A375 (cell line): ENCODE measurements around the genes FASN and SECTM1.

GRCh38 chr17:82013321-82013749 lies 9.3 kb downstream of the CENPX start:
- RAMPAGE, long total RNA = no peak

DNA sequence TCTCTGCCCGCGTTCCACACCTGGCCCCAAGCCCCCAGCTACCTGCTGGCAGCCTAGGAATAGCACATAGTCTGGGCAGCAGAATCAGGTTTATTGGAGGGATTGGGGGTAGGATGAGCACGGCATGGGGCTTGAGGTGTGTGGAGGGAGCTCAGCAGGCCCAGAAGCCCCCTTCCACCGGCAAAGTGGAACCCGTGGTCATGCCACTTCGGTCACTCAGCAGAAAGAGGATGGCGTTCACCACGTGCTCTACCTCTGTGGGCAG lies 1.8 kb downstream of the DCXR start:
- RAMPAGE, long total RNA = no peak

DNA sequence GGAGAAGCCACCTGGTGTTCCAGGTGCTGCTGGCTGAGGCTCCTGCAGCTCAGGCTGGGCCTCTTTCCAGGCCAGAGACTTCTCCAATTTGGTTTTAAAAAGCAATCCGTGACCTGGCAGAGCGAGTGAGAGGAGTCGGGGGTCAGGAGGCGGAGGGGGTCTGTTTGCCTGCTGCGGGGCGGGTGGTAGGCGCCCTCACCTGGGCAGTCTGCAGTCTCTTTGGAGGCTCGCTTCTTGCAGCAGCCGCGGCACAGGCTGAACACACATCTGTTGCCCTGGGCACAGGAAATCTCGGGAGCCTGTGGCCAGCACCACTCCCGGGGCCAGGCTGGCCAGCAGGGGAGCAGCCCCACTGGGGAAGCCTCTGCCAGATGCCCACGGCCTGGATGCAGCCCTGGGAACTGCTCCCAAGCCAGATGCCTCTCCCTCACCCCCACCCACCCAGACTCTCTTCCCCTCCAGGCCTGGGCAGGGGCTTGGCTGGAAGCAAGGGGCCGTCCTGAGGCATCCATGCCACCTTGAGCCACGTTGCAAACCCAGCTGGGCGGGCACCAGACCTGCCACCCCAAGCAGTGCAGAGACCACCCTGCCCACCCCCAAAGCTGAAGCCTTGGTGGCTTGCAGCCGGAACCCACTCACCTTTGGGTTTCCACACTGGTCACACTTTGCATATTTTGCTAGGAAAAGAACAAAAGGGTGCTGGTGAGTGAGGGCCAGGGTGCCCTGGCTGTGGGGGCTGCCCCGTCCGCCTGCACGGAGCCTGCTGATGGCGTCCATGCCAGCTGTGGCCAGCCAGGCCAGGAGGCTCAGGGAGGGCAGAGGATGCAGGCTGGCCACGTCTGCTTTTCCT lies 6.7 kb downstream of the GPS1 start:
- RAMPAGE, long total RNA = no peak

DNA sequence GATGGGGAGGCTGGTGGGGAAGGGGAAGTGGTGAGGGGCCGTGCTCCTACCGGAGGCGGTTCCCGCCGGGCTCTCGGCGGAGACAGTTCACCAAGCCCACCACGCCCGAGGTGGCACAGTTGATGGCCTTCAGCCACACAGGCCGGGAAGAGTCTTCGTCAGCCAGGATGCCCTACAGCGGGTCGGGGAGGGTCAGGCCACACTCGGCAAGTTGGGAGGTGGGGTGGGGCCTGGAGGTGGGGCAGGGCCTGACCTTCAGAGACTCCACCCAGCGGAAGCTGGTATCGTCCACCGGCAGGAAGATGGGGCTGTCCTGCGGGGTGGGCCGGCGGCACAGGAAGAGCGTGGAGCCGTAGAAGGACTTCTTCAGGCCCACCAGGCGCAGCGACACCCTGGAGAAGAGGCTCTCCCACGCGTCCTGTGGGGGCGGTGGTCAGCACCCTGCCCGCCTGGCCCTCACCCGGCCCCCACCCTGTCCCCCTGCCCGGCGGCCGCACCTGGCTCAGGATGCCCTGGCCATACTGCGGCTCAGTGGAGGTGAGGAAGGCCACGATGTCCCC lies 13.0 kb downstream of the FASN start:
- RAMPAGE, long total RNA = no peak

DNA sequence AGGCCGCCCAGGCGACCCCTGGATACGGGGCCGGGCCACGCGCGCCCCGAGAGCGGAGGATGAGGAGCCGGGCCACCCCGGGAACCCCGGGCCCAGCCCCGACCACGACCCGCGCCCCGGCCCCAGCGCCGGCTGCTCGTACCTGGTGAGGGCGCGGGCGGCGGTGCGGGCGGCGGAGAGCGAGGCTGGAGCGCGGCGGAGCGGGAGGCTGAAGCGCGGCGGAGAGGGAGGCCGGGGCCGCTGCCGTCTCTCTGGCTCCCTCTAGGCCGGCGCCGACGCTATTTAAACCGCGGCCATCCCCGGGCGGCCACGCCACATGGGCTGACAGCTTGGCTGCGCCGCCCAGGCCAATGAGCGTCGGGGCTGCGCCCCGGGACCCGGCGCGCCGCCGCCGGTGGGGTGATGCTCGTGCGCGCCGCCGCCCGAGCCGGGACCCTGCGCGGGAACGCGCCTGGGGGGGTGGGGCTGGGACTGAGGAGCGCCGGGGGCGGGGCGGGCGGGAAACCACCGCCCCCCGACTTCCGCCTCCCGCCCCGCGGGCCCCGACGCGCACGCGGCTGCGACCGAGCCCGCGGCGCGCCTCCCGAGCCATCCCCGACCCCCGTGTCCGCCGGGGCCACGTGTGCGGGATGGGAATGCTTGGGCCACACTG lies at the start of gene FASN:
Gene FASN, minus strand, starts transcription at position 258 of the 652 bp plus-strand sequence.
- RAMPAGE, long total RNA = no peak

DNA sequence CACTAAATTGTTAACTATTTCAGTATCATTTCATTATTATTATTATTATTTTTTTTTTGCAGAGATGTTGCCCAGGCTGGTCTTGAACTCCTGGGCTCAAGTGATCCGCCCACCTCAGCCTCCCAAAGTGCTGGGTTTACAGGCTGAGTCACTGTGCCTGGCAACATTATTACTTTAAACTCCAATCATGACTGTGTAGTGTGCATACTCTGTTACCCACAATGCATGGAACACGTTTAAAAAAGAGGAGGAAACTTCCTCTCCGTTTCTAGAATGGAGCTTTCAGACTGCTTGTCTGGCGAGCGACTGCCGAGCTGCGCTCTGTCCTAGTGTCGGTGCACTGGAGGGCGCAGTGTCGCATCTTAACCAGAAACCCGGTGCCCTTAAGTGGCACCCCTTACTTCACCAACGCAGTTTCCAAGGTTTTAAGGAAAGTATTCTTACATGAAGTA lies 22.1 kb upstream of the FASN start:
- RAMPAGE, long total RNA = no peak

- RAMPAGE, long total RNA = no peak
Observed at GRCh38 chr17:82225160-82225727, 3.6 kb upstream of the SLC16A3 start.

DNA sequence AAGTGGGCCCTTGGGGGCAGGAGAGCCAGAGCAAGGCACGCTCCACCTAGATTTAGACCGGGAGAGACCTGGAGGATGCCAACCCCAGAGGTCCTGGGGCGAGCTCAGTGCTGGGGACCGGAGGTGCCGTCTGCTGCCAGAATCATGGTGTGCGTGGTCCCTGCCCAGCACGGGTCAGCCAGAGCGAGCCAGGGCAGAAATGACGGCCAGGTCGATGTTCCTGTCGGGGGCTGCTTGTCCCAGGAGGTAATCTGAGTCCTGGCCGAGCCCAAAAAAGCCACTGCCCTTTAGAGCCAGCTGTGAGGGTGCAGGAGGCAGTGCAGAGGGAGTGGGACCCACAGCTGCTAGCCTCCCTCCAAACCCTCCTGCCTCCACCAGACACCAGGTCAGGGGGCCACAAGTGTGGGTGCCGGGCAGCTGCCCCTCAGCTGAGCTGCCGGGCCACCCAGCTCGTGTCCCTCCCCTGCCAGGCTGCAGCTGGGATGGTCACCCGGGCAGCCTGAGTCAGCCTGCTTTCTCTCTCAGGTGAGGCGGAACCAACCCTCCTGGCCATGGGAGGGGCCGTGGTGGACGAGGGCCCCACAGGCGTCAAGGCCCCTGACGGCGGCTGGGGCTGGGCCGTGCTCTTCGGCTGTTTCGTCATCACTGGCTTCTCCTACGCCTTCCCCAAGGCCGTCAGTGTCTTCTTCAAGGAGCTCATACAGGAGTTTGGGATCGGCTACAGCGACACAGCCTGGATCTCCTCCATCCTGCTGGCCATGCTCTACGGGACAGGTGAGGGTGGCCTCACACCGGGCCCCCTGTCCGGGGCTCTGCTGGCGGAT lies 6.8 kb downstream of the SLC16A3 start:
- RAMPAGE, long total RNA = no peak

- RAMPAGE, long total RNA = no peak
Observed at GRCh38 chr17:82245164-82245537, 16.3 kb downstream of the SLC16A3 start.

DNA sequence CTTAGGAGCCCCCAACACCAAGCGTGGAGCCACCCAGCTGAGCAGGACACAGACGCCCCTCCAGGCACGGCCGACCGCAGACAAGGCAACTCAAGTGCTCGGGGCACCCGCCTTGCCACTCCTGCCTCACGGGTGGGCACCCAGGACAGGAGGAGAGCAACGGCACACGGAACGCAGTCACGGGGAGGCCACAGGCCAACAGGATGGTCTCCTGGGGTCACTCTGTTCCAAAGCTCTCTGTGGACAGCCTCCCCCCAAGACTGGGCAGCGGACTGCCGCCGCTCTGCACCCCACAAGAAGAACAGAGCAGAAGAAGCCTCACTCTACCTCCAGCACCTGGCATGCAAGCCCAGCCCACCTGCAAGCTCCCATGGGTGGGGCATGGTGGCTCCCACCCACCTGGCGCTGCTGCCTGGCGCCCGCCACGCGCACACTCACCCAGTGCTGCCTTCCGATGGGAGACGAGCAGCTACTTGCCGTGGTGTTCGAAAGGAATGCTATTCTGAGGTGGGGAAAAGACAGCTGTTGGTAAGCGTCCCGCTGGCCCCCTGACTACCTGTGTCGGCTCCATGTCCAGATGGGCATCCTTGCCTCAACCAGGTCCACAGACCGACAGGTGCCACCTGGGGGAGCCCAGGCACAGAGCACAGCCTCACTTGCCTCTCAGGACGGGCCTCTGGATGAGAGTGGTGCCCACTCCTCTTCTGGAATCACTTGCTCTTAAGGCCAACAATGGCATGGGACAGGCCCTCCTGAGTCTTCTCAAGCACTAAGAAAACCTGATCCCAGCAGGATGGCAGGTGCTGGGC lies 16.9 kb downstream of the SLC16A3 start:
- RAMPAGE, long total RNA = no peak

DNA sequence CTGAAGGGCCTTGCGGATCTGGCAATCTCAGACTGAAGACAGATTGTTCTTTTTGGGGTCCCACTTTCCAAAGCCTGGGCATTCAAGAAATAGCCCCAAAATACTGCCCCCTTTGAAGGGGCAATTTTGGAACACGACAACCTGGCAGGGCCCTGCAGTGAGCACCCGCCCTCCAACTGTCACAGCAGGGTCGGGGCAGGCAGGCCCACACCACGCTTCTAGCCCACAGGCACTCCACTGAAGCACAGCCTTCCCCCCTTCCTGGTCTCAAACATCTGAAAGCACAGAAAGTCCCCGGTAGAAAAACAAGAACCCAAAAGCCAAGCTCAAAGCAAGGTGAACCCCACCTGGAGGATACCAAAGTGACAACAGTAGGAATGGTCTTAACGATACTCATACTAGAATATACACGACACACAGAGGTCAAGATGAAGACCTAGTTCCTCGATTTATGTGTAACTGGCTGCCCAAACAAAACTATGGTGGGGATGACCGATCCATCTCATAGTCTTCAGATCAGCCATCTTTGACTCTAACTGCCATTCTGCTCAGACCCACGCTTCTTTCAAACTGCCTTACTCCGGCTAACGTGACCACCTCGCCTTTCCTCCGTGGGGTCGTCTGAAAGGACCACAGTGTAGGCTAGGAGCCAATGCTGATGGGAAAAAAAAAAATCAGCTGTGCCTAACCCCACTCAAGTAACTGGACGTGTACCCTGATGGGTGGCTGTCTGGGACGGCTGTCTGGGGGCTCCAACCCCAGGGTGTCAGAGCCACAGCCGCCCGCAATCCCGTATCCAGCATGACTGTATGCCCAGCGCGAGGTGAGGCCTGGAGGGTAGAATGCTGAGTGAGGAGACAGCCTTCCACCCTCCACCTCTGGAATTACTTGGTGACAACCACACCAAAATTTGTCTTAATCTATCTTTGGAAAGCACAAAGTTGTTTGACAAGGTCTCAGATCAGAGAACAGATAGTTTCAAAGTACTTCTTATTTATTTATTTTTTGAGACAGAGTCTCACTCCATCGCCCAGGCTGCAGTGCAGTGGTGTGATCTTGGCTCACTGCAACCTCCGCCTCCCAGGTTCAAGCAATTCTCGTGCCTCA lies 3.1 kb downstream of the CSNK1D start:
- RAMPAGE, long total RNA = no peak

- RAMPAGE, long total RNA = no peak
Observed at GRCh38 chr17:82296533-82297104, 20.8 kb downstream of the CD7 start.

GRCh38 chr17:82333652-82334432 lies at the start of gene SECTM1:
TSS of gene SECTM1 (minus strand) at chr17:82333766.
- RAMPAGE, long total RNA = no peak

GRCh38 chr17:82351073-82351643 lies 7.9 kb upstream of the TEX19 start:
- RAMPAGE, long total RNA = no peak

- RAMPAGE, long total RNA = no peak
Observed at GRCh38 chr17:82355989-82356554, 3.0 kb upstream of the TEX19 start.

DNA sequence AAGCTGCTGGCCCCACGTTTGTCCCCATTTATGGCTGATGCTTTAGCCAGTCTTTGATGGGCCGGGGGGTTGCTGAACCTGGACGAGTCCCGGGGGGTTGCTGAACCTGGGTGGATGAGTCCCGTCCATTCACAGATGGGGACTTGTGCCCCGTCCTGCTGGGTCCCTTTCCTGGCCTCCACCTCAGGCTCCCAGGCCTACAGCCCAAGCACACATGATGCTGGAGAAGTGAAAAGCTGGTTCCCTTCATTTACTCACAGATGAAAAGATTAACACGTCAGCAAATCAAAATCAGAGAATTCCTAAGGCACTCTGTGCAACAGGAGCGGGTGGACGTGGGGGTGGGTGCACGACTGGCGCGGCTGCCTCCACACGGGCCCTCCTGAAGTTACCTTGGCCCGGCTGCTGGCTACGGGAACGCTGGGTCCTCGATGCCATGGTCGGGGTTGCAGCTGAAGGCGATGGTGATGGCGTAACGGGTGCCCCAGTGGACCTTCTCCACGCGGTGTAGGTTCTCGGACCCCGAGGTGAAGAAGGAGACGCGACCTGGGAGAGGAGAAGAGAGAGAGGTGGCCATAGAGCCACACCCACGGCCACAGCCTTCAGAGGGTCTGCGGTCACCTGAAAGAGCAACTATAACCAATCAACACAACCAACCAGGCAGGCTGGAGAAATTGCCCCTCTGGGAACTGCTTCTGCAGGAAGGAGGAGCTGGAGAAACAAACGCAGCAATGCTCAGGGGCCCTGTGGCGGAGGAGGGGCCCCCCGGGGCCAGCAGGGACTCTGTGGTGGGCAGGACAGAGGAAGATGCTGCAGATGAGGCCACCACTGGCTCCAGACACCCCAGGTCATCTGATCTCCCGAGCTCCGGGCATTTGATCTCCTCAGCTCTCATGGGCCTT lies 20.7 kb downstream of the UTS2R start:
- RAMPAGE, long total RNA = no peak

DNA sequence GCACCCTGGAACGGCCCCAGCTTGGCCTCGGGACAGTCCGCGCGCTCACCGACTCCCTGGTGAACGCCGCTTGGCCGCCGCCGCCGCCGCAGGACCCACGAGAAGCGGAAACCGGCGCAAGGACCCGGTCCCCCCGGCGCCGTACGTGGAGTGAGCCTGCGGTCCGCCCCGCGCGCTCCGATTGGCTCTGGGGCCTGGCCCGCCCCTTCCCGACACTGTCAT lies 262 bp upstream of the NARF start:
- RAMPAGE, long total RNA = no peak

GRCh38 chr17:82571459-82572190 lies 52.1 kb downstream of the FOXK2 start:
- RAMPAGE, long total RNA = no peak

- RAMPAGE, long total RNA = no peak
Observed at GRCh38 chr17:82625081-82625681, 23.1 kb downstream of the WDR45B start.

- RAMPAGE, long total RNA = no peak
Observed at GRCh38 chr17:82668410-82669112, 20.3 kb upstream of the WDR45B start.